ENCODE results near the genes APEH, RNF123, RBM6, GNAT1, GNAI2 and IFRD2.

DNA sequence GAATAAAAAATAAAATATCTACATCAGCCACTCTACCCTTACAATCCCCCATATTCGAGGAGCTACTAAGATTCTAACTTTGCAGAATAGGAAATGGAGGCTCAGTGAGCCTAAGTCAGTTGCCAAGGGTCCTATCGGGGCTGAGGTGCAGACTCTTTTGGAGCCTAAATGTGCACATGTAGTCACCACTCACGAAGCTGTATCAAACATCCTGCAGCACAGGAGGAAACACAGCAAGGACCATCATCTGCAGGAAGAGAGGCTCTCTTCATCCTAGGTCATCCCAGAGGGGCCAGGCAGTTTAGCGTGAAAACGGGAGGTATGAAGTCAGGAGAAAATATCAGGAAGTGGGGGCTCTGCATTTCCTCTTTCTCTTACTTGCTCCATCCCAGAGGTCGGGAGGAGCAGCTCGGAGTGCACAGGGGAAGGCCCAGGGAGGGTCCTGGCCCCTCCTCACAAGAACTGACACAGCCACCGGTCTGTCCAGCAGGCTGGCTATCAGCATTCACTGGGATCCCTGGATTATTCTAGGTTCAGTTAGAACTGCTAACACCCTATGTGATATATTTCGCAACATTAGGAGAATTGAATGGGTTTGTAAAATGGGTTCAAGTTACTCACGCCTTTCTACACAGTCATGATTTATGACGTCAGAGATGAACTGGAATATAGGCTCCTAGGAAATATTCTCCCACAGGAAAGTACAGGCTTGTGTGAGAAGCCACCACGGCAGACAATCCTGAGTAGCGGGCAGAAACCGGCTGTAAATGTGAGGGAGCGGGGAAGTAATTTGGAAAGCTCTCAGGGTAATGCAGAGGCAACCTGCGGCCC, 1.1 kb upstream of the BSN start:
- PRO-cap = no peak

- PRO-cap = no peak
These were observed 8.3 kb upstream of the APEH start for GRCh38 chr3:49665714-49666309.

GRCh38 chr3:49666507-49667028, 7.6 kb upstream of the APEH start:
- PRO-cap = no peak

GRCh38 chr3:49673558-49674508, at the start of gene APEH:
TSS of gene APEH (plus strand) at chr3:49674351.
- PRO-cap = bidirectional peak, plus-strand start at chr3:49674367, minus-strand start at chr3:49674224

DNA sequence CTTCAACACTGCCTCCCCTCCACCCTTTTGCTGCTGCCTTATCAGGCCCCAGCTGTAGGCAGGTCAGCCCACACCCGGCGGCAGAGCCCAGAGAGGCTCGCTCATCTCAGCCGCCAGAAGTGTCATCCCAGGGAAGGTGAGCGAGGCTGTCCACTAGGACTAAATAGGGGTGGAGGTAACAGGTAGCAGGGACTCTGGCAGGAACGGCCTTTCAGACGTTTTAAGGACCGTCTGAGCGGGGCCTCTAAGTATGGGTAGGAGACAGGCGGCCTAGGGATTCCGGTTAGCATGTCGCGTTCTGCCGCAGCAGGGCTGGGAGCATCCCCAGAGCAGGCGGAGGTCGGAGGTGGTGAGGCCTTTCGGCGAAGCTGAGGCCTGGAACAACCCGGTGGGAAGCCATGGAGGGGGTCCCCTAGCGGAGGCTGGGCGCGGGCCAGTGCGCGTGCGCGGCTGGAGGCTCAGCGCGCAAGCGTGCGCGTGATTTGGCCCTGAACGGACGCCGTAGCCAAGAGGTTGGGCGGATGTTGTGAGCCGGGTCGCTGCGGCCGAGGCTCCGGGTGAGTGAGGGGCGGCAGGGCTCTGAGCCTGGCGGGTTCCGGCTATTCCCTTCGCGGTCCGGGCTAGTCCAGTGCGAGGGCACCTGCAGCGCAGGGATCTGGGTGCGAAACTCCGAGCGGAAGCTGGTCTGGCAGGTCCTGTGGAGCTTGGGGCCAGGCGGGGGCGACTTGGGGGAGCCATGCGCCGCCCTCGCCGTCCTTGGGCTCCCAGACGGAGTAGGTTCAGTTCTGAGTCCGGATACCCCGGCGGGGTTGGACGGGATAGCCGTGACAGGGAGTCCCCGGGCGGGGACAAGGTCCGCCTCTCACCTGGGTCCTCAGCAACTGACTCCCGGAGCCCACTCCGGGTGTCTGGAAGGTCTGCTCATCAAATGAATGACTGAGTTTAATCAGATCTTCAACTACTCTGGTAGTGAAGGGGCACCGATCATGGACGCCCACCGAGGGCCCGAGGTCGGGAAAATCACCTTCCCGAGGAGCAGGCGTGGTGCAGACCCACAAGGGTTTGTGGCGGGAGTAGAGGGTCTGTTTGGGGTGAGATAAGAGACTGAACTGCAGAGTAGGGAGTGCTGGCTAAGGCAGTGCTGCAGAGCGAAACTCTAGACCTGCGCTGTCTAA, at the start of gene RNF123:
Gene RNF123, plus strand, starts transcription at position 508 of the 1,175 bp plus-strand sequence.
- PRO-cap = unidirectional peak, plus-strand start at position 510 of the sequence

DNA sequence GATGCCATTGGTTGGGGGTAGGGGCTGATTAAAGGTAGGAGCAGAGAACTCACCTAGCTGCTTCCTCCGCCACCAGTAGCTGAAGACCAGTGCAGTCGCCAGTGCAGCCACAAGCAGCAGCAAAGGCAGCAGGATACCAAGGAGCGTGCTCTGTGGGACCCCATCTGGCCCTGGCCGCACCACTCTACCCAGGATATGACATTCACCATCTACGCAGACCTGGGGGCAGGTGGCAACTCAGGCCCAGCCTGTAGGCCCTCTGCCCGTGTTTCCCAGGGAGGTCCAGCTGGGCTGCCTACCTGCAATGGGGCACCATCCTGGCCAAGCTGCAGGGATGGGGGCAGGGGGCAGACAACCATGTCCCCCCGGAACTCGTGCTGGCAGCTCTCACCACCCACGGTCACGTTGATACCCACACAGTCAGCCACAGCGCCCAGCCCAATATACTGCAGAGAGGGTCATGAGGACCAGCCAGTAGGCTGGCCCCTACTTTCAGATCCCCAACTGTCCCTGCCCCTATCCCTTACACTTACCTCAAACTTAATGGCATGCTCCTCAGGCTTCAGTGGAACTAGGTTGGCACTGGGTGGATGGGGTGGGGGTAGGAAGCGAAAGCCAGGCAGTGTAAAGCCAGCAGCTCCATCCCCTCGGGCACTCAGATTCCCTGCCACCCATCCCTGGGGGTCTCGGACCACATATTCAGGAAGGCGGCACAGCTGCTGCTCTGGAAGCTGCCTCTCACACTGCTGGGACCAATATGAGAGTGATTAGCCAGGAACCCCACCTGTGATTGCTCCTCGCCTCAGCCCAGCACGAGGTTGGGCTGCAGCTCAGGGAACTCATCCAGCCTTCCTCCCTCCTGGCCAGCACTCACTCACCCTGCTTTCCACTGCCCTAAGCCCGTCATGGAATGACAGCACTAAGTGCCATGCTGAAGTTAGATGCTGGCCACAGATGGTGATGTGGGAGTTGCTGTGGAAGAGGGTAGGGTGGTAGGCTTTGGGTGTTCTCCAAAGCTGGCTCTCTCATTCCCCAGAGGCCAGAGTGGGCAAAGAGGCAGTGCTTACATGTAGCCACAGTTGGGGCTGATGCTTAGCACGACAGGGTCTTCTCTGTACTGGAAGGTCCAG, 7.6 kb downstream of the MST1R start:
- PRO-cap = no peak

DNA sequence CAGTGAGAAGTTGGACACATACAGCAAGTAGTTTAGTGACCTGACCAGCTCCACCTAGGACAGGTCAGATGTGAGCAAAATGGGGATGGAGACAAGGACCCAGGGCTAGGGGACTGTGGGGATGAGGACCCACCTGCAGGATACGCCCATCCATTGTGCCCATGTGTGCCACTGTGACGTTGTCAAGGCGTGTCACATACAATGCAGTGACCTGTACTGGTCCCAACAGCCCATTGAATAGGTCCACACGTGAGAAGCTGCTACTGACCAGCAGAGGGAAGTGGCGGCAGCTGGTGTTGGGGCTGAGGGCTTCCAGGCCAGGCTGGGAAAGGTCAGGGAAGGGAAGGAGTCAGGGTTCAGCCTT, 4.7 kb downstream of the MST1R start:
- PRO-cap = no peak

DNA sequence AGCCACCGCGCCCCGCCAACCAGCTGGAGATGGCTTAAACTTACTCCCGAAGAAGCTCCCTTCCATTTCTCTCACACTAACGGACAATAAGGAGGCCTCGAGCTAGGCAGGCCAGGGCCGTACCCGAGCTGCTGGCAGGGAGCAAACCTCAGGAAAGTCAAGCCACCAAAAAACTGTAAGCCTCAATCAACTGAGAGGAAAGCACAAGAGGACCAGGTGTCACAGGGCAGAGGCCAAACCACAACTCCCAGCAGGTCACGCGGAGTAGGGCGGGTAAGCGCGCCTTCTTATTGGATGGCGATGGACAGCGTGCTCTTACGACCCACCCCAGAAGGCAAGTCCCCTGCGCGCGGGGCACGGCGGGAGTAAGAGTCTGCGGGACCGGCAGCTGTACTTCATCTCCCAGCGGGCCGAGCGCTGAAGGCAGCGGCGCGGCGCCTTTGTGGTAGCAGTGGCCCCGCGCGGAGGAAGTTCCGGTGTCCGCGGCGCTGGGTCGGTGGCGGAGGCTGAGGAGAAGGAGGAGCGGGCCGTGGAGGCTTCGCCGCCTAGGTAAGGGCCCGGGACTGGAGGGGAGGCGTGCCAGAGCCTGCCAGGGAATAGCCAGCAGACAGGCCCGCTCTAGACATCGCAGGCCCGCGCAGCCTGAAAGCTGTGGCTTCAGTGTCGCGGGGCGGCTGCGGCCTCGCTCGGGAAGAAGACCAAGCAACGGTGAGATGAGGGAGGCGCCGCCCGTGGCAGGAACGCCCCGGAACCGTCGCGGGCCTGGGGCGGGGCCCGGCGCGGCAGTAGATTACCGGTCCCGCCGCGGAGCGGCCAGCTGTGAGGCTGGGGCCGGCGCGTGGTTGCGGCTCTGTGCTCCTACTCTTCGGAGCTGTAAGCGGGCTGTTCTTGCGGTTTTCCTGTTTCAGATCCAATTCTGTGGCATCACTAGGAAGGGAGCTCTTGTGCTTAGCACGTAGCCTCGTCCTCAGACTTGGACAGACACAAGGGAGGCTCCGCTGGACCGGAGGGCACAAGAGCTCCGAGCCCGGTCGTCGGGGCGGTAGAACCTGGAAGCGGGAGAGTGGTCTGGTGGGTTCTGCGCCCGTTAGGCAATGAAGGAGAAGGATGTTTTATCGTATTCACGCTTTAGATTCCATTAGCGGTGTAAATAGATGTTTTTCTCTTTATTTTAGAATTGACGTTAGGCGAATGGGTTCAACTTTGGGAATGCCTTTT, at the start of gene RBM6:
Gene RBM6, plus strand, starts transcription at position 474 of the 1,218 bp plus-strand sequence.
- PRO-cap = unidirectional peak, plus-strand start at position 476 of the sequence; bidirectional peak, plus-strand start at position 816 of the sequence, minus-strand start at position 676 of the sequence

- PRO-cap = no peak
These were observed 31.9 kb downstream of the RBM5 start for GRCh38 chr3:50120455-50121115.

- PRO-cap = no peak
These were observed 27.1 kb upstream of the SEMA3F start for GRCh38 chr3:50127954-50128544.

GRCh38 chr3:50151772-50152283, 3.3 kb upstream of the SEMA3F start:
- PRO-cap = no peak

GRCh38 chr3:50159504-50160102, 4.5 kb downstream of the SEMA3F start:
- PRO-cap = no peak

DNA sequence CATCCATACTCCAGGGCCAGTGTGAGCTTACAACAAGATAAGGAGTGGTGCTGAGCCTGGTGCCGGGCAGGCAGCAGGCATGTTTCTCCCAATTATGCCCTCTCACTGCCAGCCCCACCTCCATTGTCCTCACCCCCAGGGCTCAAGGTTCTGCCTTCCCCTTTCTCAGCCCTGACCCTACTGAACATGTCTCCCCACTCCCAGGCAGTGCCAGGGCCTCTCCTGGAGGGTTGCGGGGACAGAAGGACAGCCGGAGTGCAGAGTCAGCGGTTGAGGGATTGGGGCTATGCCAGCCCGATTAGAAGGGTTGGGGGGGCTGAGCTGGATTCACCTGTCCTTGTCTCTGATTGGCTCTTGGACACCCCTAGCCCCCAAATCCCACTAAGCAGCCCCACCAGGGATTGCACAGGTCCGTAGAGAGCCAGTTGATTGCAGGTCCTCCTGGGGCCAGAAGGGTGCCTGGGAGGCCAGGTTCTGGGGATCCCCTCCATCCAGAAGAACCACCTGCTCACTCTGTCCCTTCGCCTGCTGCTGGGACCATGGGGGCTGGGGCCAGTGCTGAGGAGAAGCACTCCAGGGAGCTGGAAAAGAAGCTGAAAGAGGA, at the start of gene GNAT1:
Gene GNAT1, plus strand, starts transcription at position 424 of the 604 bp plus-strand sequence.
- PRO-cap = no peak

GRCh38 chr3:50235488-50236731, at the start of gene GNAI2:
TSS of gene GNAI2 (plus strand) at chr3:50236204.
- PRO-cap = unidirectional peak, minus-strand start at chr3:50235811; unidirectional peak, plus-strand start at chr3:50236212

GRCh38 chr3:50258692-50259421, 10.1 kb upstream of the SEMA3B start:
- PRO-cap = no peak

DNA sequence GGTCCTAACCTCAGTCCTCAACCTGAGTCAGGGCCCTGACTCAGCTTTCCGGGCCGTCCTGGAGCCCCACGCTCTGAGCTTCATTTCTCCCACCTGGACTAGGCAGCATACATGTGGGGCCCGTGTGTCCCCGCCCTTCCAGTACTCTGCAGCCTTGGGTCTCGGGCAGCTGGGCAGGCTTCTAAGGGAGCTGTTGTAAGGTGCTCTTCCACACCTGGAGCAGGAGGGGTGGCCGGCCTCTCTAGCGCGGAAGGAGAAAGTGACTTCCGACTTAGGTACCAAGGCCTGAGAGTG, 9.6 kb upstream of the SEMA3B start:
- PRO-cap = no peak

GRCh38 chr3:50274077-50274657, 4.7 kb upstream of the LSMEM2 start:
- PRO-cap = no peak

GRCh38 chr3:50292156-50292898, at the start of gene IFRD2:
TSS of gene IFRD2 (minus strand) at chr3:50292429.
- PRO-cap = bidirectional peak, plus-strand start at chr3:50292674, minus-strand start at chr3:50292432

DNA sequence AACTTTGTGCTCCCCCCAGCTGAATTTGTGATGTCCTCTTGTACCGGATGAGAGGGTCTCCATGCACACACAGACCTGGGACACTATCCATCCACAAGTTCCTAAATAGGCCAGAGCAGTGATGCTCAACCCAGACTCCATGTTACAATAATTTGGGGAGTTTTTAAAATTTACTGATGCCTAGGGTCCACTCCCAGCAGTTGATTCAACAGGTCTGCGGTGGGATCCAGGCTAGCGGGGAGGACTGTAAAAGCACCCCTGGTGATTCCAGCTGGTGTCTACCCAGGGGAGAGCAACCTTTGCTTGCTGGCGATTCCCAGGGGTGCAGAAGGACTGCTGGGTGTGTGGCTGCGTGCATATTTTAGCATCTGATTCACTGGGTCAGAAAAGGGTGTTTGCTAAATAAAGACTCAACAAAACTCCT, 928 bp downstream of the RASSF1 start:
- PRO-cap = no peak

GRCh38 chr3:50382136-50382919, 23.0 kb upstream of the TMEM115 start:
- PRO-cap = no peak